Gallbladder (tissue), 1 donor: ENCODE measurements around a stretch of chr6.

DNA sequence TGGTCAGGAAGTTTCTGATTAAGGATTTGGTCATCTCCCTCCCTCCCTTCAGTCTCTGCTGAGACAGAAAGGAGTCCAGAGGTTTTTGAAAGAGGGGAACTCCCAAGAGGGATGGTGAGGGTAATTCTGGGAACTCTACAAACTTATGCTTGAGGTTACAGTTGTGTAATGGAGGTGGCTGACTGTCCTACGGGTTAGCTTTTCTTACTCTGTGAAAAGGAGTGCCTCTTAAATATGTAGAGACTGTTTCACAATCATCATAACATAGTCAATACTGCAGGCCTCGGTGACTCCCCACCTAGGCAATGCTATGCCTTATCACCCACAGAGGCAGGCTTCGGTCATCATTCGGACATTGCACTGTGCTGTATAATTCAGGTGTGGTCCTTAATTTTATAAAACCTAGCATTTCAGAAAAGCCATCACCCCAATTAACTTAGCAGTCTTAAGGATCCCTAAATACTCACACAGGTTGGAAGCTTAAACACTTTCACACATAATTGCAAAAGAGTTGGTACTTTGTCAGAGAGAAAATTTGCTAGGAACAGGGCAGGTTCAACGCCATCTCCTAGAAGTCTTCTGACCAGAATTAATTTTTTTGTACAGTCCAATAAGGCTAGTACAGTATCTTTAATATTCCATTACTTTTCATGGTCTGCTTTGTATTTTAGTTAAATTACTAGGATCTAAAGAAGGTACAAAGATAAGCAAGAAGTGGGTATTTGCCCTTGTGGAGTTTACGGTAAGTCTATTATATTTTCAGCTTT is 31.2 kb downstream of the SERPINB1 start:
- PRO-cap, result no peak

- PRO-cap, result no peak
These were observed 10.0 kb downstream of the SERPINB1 start for GRCh38 chr6:2831462-2832216.

DNA sequence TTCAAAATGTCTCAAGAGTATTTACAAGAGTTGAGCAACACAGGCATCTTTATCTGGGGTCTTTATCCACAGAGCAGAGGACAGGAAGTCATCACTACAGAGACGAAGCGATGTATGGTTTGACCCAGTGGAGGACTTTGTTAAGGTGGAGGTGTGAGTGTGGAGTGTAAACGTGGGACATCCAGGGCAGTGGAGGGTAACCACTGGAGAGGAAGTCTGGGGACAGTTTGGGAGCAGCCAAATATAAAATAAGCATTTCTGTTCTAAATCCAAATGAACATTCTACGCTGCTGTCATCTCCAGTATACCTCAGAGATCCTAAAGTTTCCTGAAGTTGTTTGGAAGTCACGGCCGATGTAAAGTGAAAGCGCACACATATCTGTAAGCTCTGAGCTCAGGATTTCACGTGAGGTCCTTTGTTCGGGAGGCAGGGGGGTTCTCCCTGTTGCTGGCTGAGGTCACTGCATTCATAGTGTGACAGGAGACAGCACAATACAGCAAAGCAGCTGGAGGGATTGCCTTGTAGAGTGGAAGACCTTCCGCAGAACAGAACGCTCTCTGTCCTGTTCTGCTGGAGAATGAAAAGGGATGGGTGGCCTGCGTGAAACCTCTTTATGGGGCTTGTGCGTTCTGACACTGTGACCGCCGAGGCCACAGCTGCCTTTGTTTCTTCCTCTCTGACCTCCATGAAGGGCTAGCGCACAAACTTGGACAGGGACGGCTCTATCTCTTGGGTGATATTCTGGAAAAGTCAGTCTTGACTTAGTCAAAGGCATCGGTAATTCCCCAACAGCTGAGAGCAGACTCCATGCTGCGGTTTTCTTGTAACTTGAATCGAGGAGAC is 13.3 kb upstream of the SERPINB1 start:
- PRO-cap, result no peak

DNA sequence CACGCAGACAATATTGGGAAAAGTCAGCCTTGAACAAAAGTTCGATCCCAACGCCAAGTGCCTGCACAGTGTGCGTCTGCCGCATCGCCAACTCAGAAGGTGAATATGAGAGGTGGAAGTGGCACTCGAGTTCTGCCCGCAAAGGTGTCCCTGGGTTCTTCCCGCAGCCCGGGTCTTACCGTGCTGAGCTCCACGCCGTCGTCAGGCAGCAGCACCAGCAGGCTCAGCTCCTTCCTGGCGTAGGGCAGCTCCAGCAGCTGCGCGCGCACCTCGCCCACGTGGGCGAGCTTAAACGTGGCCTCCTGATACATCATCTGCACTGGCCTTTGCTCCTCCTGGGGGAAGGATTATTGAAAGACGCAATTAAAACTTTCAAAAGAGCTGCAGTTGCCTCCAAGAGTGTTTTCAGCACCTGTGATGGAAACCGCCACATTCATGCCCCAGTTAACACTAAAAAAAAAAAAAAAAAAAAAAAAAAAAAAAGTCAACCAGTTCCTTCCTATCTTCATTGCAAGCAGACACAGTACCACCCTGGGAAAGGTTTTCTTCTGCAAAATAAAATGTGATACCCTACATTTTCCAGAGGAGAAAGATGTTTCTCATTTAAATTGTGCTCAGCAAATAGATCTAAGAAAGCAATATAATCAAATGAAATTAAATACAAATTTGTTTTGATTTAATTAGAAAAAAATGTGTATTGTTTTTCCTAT is 11.3 kb downstream of the SERPINB9 start:
- PRO-cap, result unidirectional peak, minus-strand start at position 205 of the sequence

- PRO-cap, result unidirectional peak, plus-strand start at chr6:2940381
These were observed 31.0 kb downstream of the SERPINB6 start for GRCh38 chr6:2939922-2941199.

GRCh38 chr6:2962591-2963026 is 8.8 kb downstream of the SERPINB6 start:
- PRO-cap, result unidirectional peak, plus-strand start at chr6:2962887

- PRO-cap, result no peak
These were observed 11.1 kb upstream of the SERPINB6 start for GRCh38 chr6:2982420-2982974.

- PRO-cap, result bidirectional peak, plus-strand start at chr6:2989112, minus-strand start at chr6:2989092; unidirectional peak, minus-strand start at chr6:2989336
These were observed 10.7 kb upstream of the NQO2 start for GRCh38 chr6:2988974-2989438.

- PRO-cap, result no peak
These were observed 1.4 kb upstream of the NQO2 start for GRCh38 chr6:2998252-2998717.

DNA sequence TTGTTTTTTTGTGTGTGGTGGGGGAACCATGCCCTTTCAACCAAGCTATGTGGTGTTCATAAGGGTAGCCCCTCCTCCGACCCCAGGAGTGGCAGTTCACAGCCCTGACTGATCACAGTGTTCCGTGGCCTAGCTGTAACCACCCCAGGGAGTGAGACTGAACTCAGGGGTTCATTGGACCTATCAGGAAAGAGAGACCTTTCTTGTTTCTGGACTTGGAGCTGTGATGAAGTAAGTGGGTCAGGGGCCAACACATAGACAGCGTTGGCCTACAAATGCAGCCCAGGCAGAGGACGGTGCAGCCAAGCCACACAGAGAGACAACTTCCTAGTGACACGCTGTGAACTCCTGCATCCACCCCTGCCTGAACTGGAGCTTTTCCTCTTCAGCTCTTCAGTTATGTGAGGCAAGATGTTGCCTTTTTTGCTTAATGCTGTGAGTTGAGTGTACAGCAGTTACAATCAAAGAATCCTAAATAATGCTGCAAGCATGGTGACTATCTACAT is 26.1 kb downstream of the NQO2 start:
- PRO-cap, result no peak

GRCh38 chr6:3055792-3056267 is 12.5 kb upstream of the RIPK1 start:
- PRO-cap, result no peak

DNA sequence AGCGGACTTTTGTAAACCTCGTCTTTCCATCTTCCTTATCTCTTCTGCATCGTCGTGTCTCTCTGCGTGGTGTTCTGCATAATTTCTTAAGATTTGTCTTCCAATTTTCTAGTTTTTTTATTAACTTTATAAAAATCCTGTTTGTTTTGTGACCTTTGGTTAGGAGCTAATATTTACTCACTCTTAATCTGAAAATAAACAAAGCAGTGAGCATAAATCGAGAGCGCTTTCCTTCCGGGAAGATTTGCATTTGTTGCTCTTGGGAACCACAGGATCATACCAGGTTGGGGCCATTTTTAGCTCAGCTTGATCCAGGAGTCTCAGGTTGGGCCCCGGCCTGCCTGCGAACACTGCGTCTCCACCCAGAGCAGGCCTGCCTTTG is 17.1 kb downstream of the BPHL start:
- PRO-cap, result no peak

- PRO-cap, result no peak
These were observed 2.8 kb downstream of the TUBB2A start for GRCh38 chr6:3154351-3155056.

DNA sequence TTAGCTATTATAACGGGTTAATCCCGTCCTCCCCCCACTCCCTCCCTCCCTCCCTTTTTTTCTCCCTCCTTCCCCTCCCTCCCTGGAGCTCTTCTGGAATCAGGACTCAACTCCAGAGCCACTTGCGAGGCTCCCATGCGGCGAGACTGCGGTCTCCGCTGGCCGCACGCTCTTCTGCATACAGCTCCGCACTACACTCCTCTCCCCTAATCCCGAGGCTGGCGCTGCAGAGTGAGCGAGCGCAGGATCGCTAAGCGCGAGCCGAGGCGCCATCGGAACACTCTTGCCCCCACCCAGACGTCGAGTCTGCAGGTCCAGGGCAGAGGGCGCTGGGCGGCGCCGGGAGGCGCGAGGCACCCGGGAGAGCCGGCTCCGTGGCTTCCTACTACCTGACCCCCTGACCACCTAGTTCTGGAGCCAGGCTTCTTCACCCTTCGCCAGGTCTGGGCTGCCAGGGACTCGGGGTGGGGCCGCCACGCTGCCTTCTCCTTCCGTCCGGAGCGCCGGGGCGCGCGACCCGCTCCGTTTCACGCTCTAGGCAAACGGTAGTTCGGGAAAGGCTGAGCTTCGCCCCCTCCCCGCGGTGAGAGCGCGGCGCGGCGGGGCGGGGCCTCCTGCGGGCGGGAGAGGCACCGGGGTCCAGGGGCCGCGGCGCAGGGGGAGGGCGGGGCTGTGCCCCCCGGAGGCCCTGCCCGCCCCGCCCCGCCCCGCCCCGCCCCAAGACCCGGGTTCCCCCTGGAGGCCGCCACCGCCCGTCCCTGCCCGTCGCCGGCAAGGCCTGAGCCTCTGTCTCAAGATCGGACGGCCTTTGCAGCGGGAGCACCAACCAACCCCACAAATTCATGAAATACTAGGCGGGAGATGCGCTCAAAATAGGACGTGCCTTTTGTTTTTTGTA is 5.4 kb upstream of the TUBB2A start:
- PRO-cap, result bidirectional peak, plus-strand start at position 209 of the sequence, minus-strand start at position 176 of the sequence; bidirectional peak, plus-strand start at position 322 of the sequence, minus-strand start at position 285 of the sequence; bidirectional peak, plus-strand start at position 720 of the sequence, minus-strand start at position 540 of the sequence

DNA sequence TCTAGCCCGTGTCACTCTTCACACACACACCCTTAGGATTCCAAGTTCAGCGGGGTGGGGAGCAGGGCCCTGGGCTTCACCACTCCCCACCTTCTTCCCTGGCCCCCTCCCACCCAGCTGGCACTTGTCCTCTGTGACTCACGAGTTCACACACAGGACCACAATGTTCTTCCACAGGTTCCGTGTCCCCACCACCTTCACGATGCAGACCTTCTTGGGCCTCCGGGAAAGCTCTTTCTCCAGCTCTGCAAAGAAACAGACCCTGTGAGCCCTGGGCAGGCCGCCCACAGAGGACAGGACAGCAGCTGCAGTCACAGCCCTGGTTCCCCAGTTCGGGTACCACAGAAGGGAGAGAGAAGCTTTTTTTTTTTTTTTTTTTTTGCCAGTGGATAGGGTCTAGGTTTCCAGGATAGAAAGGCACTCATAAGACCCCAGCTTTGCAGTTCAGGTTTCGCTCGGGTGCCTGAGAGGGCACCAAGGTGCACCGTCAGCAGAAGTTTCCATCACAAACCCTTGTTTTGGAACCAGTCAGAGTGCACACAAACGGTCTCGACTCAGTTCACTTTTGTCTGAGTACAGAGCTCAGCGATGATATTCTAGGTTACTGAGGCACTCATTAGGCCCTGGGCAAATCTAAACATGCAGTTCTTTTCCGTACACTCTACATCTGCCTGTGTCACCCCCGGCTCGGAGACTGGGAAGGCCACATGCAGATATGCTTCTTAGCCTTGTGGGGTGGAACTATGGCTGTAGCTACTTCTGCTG is 31.1 kb downstream of the PSMG4 start:
- PRO-cap, result no peak

GRCh38 chr6:3331551-3331846 is 72.8 kb downstream of the PSMG4 start:
- PRO-cap, result no peak

- PRO-cap, result no peak
These were observed 92.5 kb downstream of the PSMG4 start for GRCh38 chr6:3350900-3351912.

- PRO-cap, result no peak
These were observed 98.4 kb downstream of the PSMG4 start for GRCh38 chr6:3356973-3357657.

GRCh38 chr6:3377871-3378681 is 78.8 kb downstream of the SLC22A23 start:
- PRO-cap, result no peak

GRCh38 chr6:3402615-3402966 is 54.3 kb downstream of the SLC22A23 start:
- PRO-cap, result no peak